Measurements from ENCODE around the gene ATP5F1E.

DNA sequence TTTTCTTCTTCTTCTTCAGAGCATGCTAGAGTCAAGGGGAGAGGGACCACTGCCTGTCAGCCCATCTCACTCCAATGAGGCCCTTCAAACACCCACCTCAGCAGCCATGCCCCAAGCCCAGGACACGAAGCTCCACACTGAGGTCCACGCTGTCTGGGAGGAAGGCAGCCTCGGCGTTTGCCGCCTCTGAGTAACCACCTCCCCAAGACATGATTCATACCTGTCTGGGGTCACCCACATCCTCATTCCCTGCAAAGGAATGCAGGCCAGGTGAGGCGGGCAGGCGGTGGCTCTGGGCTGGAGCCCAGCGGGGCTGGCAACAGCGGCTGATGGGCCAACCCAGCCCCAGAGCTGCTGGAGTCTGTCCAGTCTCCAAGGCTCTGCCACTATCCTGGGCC is 14.9 kb downstream of the PMEPA1 start:
- RRBS, 2 experiments: no CpG with 5 or more reads among the region's 9 CpGs

GRCh38 chr20:57701039-57701669 is 8.7 kb downstream of the PMEPA1 start:
- RRBS, 2 experiments: no CpG with 5 or more reads among the region's 9 CpGs

GRCh38 chr20:58074600-58075124 is 76.0 kb upstream of the C20orf85 start:
- RRBS, 2 experiments: no CpG with 5 or more reads among the region's 10 CpGs

DNA sequence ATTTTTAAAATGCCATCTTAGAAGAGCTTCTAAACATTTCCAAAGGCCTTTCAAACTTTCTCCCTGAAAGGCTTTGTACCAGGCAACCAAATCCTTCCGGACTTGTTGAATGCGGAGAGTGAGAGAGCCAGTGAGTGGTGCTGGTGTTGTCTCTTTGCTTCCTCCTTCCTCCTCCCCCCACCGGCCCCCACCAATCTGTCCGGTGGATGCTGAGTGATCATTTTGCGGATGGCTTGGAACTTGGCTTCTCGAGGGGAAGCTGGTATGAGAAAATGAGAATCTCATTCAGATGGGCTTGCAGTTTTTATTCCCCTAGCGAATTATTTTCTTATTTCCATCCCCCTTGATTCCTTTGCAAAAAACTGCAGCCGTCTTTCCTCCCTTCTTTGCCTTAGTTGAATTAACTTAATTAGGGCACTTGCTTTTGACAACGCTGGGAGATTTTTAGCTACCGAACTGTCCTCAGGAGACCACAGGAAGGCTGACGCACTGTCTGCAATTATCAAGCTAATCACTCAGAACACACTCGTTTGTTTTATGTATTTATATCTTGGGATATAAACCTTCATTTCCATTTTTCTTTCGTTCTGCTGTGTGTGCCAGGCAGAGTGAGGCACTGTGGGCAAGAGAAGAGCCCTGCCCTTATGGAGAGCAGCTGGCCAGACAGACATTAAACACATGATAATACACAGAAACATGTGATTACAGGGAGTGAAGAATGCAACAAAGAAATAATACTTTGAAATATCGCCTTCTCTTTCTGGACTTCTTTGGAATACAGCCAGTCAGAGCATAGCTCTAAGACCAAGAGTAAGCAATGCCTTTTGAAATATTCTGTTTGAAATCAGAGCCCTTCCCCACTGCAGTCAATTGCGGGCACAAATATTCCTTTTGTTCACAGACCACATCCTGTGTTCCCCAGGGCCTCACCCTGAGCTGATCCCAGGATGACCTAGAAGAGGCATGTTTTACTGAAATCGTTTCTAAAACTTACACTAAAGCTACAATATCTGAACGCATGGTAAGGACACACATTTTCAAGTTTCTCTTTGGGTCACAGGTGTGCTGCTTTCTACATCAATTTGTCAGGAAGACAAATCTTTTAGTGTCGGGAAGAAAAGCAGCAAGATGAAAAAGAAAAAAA is 19.2 kb upstream of the C20orf85 start:
- RRBS, 2 experiments: 5 to 6% methylated on average over 3 of the region's 18 CpGs

DNA sequence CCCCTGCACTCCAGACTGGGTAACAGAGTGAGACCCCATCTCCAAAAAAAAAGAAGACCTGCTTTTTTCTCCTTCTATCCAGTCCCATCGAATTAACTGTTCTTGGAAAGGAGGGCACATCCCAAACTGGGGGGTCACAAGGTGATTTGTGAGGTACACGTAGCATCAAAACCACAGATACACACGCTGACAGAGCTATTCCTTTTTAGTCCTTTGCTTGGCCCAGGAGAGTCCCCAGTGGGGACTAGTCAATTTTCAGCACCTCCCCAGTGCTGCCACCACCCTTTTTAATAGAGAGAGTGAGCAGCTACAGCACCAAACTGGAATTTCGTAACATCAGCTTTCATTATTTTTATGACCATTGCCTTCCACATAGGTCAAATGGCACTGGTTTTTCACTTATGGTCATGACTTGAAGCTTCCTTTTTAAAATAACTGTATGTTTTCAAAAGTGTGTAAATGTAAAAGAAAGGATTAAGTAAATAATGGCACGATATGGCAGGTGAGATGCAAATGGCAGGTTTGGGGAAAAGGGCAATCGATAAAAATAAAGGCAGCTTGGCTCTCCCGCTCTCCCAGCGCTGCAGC is 17.7 kb upstream of the C20orf85 start:
- RRBS, 2 experiments: no CpG with 5 or more reads among the region's 8 CpGs

GRCh38 chr20:58238235-58238933 is 9.9 kb upstream of the ANKRD60 start:
- RRBS, 2 experiments: no CpG with 5 or more reads among the region's 12 CpGs

- RRBS, 2 experiments: no CpG with 5 or more reads among the region's 4 CpGs
These were observed 3.9 kb downstream of the RAB22A start for GRCh38 chr20:58313387-58313836.

DNA sequence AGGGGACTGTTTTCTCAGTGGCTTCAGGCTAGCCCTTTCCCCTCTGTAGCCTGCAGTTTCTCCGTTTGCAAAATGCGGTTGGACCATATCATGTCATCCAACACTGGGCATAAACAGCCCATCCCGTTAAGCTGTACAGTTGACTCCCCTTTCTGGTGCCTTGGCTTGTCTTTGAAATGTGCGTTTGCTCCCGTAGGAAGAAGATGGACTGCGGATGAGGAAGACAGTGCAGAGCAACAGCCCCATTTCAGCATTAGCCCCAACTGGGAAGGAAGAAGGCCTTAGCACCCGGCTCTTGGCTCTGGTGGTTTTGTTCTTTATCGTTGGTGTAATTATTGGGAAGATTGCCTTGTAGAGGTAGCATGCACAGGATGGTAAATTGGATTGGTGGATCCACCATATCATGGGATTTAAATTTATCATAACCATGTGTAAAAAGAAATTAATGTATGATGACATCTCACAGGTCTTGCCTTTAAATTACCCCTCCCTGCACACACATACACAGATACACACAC is 54.9 kb downstream of the VAPB start:
- RRBS, 2 experiments: no CpG with 5 or more reads among the region's 8 CpGs

DNA sequence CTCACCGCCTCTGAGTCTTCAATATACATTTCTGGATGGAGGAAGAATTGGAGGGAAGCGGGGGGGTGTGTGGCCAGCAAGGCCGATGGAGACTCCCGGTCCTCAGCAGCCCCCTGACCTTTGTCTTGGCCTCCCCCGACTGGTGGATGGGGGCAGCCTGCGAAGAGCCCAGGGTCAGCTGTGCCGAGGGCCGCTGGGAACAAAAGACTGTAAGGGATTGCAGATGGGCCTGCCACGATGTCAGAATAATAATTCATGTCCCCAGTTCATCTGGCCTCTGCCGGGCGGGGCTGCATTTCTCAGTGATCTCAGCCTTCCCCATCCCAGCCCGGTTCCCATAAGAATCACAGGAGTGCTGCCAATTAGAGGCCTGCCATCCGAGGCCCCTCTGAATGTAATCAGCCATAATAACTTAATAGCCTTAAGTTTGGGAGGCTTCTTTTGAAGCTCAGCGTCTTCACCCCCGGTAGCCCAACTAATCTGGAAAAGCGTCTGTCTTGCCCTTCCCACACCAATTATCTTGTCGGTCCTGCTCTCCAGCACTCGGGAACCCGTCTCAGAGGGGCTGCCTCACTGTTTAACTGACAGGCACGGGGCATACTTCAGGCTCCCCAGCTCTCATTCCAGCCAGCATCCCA is 54.1 kb upstream of the STX16 start:
- RRBS, 2 experiments: 74% methylated on average over 3 of the region's 20 CpGs; no CpG with 5 or more reads in 1 of the 2 experiments

GRCh38 chr20:58622808-58623162 is 28.3 kb upstream of the STX16 start:
- RRBS, 2 experiments: no CpG with 5 or more reads among the region's 9 CpGs

DNA sequence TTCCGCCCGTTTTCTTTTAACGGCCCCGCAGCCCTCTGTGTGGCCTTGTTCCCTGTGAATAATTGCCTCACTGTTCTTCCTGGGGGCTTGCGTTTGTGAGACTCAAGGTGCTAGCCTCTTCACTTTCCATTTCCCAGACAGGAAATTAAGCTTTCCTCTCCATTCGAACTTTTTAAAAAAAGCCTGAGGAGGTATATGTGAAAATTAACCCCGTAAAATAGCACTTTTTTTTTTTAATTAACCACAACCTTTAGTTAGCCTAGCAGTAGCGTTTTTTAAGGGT is 1.5 kb downstream of the STX16 start:
- RRBS, 2 experiments: no CpG with 5 or more reads among the region's 8 CpGs

DNA sequence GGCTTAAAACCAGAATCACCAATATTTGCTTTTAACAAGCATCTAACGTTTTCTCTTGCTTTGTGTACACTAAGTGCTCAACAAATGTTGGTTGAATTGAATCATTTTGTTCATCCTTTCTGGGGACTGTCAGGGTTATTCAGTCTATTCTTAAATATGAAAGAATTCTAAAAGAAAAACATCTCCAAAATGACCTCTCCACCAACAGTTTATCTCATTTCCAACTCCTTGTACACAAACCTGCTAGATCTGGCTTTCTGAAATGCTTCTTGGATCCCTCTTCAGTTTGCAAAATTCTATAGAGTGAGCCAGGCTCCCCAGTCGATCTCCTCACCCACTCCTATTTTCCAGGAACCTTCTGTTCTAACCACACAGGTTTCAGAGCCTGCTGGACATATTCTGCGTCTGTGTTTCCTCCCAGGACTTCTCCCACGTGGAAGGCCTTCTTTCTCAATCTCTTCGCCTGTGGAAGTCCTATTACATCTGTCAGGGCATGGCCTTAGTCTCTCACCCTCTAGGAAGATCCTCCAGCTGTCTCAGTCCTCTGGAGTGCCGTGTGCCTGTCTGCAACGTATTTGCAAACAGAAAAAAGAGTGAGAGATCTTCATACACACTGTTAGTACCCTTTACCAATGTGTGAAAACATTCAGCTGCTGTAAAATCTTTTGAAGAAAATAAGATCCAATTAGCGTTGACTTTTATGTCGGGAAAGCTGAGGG is 1.8 kb upstream of the NPEPL1 start:
- RRBS, 2 experiments: no CpG with 5 or more reads among the region's 9 CpGs

DNA sequence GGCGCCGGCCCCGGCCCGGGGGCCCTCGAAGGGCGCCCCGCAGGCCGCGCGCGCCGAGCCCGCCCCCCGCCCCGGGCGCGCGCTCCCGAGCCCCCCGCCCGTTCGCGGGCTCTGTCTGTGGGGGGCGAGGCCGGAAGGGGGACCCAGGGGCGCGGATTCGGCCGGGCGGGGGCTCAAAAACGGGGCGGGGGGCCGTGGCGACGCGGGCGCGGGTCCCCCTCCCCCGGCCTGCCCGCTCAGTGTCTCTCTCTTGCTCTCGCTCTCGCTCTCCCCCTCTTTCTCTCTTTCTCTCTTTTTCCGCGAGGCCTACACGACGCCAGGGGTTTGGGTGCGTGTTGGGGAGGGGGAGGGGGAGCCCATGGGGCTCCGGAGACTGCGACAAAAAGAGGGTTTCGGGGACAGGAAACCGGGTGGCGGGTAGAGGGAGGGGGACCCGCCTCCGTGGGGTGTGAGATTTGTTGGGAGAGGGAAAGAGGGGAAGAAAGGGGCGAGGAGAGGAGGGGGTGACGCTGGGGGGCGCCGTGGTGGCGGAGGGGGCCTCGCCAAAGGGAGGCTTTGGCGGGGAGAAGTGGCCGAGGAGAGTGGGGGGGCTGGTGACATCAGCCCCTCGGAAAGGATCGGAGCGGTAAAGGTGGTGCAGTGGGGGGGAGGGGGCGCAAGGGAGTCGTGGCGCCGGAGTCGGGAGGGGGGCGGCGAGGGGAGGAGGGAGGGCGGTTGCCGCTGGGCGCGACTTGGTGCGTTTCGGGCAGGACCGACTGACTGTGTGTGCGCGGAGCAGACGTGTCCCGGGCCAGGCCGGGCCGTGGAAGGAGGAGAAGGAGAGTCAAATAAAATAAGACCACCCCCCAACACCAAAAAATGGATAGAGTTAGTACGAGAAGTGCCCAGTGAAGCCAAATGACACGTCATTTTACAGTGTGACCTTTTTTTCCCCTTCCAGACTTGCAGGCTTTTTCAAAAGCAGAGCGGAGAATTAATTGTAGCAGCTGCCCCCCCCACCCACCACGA is 965 bp downstream of the GNAS start:
- RRBS, 2 experiments: 2% methylated on average over 38 to 47 of the region's 89 CpGs

DNA sequence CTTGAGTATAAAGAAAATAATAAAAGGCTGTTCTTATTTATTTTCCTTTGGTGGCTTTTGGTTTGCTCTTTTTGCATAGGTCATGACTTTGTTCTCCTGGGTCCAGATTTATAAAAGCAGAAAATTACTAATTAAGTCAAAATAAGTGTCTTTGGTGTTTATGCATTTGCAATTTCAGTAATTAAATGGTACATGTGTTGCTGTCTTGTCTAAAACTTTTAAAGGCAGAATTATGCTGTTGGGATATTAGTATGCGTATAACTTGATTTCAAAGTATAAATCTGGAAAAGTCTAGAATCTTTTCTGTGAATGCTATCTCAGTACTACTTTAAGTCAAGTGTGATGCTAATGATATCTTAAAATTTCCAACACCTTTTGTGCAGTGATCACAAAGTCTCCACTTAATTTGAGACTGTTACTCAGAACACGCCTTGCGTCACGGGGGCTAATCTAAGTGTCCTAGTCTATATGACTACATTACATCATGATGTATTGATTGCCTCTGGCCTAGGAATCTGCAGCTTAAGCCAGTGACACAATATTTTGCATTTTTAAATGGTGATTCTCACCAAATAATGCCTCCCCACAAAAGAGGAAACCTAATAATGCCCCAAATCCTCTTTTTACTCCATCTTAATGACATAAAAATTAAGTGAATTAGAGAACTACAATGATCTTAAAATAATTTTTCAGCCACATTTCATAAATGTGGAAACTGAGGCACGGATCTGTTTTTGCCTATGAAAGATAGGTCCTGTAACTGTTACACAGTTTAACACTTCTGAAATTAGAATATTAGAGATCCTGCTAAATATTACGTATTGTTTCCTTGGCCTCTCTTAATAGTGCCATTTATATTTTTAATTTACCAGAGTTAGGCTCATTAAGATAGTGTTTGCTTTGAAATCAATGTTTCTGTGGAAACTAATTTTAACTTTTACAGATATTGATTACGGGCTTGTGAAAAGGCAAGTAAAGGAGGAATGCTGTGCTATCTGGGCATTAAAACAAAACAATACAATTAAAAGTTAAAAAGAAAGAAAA is 2.6 kb downstream of the GNAS start:
- RRBS, 2 experiments: no CpG with 5 or more reads among the region's 7 CpGs

DNA sequence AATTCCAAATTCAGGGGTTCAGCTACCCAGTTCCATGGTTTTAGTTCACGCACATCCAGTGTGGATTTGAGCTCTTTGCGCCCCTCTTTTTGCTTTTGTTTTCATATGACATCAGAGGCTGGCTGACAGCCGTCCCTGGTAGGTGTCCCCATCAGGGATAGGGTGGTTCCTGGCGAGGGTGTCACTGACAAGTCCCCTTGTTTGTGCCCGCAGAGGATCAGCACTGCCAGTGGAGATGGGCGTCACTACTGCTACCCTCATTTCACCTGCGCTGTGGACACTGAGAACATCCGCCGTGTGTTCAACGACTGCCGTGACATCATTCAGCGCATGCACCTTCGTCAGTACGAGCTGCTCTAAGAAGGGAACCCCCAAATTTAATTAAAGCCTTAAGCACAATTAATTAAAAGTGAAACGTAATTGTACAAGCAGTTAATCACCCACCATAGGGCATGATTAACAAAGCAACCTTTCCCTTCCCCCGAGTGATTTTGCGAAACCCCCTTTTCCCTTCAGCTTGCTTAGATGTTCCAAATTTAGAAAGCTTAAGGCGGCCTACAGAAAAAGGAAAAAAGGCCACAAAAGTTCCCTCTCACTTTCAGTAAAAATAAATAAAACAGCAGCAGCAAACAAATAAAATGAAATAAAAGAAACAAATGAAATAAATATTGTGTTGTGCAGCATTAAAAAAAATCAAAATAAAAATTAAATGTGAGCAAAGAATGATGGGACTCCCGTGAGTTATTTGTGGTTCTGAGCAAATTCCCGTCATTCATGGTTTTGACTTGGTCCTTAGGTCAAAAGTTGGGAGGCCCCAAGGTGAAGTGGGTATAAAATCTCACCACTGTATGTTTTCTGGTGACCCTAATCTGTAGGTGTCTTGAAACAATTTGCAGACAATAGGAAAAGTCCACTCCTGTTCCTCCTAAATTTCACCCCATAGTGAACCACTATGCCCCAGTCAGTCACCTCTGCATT is 19.5 kb downstream of the GNAS start:
- RRBS, 2 experiments: no CpG with 5 or more reads among the region's 20 CpGs

DNA sequence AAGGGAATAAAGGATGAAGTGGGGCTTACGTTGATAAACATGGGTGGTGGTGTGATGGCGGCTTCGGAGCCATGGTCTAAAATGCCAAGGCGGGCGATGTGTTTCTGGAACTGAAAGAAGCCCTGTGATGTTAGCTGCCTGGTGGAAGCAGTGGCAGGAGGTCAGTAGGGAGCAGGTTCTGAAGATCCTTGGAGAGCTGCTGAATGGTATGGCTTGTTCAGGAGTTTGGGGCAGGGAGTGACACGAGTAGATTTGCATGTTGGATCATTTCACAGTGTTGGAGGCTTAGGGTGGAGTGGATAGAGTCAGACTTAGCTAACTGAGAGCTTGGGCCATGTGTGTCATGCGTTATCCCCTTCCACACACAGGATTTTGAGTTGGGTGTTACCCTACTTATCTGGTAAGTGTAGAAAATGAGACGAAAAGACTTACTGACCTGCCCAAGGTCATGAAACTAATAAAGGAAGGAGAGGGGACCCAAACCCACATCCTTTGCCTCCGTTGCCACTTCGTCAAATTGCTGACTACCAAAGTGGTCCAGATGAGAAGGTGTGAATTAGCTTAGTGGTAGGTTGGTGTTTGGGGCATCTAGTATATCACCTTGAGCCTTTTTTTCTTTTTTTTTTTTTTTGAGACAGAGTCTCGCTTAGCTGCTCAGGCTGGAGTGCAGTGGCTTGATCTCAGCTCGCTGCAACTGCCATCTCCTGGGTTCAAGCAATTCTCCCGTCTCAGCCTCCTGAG is 1.6 kb downstream of the NELFCD start:
- RRBS, 2 experiments: no CpG with 5 or more reads among the region's 13 CpGs

GRCh38 chr20:58992962-58994060 is 12.3 kb downstream of the NELFCD start:
- RRBS, 2 experiments: no CpG with 5 or more reads among the region's 16 CpGs

DNA sequence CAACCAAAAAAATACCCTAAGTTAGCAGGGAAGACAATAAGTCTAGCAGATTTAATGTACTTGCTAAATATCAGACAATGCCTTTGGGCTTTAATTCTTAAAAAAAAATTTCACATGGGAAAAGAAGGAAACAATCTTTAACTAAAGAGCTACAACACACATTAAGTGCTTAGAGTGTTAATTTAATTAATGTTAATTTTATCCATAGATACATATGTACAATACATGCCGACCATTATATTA is 325 bp downstream of the TUBB1 start:
- RRBS, 2 experiments: no CpG with 5 or more reads among the region's 1 CpG

- RRBS, 2 experiments: 2 to 3% methylated on average over 22 to 32 of the region's 77 CpGs
These were observed at the start of gene ATP5F1E for GRCh38 chr20:59032178-59033353. Gene ATP5F1E, minus strand, starts transcription at chr20:59032335.

DNA sequence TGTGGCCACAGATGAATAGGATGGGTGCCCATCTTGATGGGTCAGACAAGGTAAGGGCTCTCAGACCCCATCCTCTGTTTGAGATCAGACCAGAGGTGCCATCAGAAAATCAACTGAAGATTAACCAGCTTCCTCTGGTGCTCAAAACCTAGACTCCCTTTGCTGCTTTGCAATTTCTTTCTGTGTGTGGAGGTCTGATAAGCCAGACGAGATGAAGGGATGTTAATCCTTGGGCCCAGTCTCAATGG is 14.6 kb upstream of the ZNF831 start:
- RRBS, 2 experiments: no CpG with 5 or more reads among the region's 1 CpG